Metastatic Lung Carcinoma in the Adrenal Gland (tissue), 1 donor: ENCODE results near the genes SYNE3 and GLRX5.

GRCh38 chr14:94322496-94323098, 539 bp downstream of the SERPINA6 start:
- PRO-cap, result no peak

GRCh38 chr14:94392055-94393137, 4.0 kb upstream of the SERPINA1 start:
- PRO-cap, result no peak

- PRO-cap, result no peak
Observed at GRCh38 chr14:94486613-94486890, 10.6 kb upstream of the SERPINA9 start.

DNA sequence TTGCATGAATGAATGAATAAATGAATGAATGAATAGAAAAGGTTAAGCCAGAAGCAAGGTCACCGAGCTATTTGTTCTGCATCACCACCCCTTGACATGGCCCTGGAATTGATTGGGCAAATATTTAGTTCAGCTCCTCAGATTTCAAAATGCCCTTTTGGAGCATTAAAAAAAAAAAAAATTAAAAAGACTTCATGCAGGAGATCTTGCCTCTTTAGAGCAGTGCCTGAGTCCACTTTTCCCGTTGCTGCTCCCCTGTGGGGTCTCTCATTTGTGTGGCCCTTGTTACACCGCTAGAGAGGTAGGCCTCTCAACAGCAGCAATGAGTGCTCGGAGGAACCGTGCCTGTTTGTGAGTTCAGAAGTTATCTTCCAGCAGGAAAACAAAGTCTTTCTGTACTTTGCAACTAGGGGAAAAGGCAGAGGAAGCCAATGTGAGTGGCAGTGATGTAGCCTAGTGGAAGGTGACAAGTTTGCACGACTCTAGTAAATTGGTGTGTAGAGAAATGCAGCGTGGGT, 8.3 kb upstream of the SERPINA5 start:
- PRO-cap, result no peak

GRCh38 chr14:95137826-95138256, 19.5 kb downstream of the DICER1 start:
- PRO-cap, result no peak

DNA sequence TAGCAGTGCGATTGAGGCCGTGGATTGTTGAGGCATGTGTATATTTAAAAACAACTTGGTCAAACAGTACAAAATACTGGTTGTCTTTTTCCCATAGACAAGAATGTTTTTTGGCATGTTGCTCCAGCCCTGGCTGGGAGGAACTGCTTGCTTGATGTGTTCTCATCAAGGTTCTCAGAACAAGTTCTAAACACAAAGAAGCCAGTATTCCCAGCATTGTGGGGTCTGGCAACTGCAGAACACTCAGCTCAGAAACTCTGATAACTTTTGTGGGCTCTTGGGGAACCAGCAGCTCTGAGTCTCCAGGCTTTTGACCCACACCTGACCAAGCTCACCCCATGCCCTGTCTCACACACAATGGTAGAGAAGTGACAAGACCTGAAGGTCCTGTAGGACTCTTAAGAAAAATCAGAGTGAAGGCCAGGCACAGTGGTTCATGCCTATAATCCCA, 27.1 kb upstream of the DICER1 start:
- PRO-cap, result no peak

GRCh38 chr14:95190844-95191866, 33.8 kb upstream of the DICER1 start:
- PRO-cap, result no peak

DNA sequence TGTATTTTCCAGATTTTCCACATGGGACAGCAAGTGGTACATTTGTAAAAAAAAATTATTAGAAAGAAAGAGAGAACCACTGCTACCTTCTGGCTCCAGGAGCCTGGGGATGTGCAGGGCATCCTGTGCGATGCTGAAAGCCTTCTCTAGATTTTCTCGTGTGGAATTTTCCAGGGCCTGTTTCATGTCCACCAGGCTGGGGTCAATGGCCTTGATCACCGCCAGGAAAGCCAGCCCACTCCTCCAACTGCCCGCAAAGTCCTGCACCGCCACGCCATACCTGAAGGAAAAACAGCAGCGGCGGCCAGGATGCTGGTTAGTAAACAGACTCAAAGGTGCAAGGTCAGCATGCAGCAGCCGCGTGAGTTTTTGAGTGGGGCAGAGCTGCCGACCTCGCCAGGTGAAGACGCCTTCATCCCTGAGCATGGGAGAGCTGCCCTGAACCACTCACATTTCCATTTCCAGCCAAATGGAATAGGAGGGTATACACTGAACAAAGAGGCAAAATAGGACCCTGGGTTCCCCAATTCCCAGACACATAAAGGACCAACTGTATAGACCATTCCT, 53.4 kb upstream of the DICER1 start:
- PRO-cap, result no peak

DNA sequence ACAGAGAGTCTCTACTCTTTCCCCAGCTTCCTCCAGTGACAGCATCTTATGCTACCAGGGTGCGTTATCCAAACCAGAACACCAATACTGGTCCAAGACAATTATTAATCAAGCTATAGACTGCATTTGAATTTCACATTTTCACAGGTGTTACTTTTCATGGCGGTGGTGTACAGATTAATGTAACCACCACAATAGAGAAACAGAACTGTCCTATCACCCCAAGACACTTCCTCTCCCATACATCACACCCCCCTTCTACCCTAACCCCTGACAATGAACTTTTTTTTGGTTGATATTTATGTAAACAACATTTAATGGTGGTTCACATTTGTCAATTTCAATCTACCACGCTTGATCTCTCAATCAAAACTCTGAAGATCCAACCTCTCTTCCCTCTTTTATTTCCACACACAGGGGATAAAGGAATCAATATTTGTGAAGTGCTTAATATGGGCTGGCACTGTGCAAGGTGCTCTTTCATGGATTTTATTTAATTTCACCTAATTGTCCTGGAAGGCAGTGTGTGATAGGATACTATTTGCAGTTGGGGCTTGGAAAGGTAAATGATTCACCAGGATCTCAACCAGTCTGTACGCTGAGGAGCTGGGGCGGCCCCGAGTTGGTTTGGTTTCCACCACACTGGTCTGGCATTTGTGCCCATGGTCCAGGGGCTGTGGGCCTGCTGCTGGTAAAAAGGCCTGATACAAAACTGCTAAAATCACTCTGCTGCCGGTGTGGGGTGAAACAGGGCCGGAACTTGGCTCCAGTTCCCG, 54.6 kb upstream of the DICER1 start:
- PRO-cap, result no peak

- PRO-cap, result no peak
Observed at GRCh38 chr14:95234454-95235108, 77.3 kb upstream of the DICER1 start.

GRCh38 chr14:95256029-95256620, 63.6 kb downstream of the CLMN start:
- PRO-cap, result no peak

GRCh38 chr14:95308704-95309896, 10.6 kb downstream of the CLMN start:
- PRO-cap, result no peak

- PRO-cap, result no peak
Observed at GRCh38 chr14:95389494-95390227, 70.0 kb upstream of the CLMN start.

GRCh38 chr14:95408317-95408999, 88.8 kb upstream of the CLMN start:
- PRO-cap, result no peak

DNA sequence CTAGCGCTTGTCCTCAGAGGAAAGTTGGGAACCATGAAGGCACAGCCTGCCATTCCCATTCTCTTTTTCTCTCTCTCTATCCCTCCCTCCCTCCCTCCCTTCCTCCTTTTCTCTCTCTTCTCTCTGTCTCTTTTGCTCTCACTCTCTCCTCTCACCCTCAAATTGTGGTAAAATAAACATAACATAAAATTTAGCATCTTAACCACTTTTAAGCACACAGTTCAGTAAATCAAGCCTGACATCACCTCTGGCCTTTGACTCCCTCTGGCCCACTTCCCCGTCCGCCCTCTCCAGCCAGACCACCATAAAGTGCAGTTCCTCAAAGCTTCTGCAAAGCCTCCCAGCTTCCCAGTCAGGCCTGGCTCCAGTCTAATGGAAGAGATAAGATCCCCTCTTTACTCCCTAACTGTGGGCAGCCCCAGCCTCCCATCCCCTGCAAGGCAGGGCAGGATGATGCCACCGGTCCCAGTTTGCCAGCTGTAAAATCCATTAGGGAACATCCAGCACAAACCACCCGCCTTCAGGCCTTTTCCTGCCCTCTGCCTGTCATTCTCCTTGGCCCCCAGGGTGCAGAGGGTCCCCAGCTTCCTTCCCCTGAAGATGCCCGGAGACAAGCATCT, 93.5 kb upstream of the CLMN start:
- PRO-cap, result no peak

DNA sequence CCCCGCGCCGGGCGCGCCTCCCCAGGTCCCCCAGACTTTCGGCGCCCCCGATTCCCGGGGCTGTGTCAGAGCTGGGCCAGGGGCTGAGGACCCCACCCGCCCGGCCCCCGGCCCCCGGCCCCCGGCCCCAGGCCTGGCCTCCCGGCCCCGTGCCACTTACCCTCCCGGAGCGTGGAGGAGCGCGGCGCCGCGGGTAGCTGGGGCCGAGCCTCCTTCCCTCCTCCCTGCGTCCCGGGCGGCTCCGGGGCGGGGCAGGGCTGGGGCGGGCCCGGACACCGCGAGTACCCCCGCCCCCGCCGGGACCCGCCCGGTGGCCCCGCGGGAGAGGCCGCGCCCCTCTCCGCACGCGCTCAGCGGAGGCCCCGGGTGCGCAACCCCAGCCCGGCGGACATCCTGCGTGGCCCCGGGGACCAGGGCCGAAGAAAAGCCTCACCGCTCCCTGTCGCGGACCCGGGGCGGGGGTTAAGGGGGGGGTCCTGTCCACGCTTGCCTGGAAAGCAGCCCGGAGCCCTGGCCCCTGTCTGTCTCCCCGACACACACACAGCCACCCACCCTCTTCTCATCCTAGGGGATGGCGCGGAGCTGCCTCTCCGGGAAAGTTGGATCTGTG, at the start of gene SYNE3:
TSS of gene SYNE3 (minus strand) at position 215 of the 610 bp plus-strand sequence.
- PRO-cap, result bidirectional peak, plus-strand start at position 353 of the sequence, minus-strand start at position 215 of the sequence

- PRO-cap, result no peak
Observed at GRCh38 chr14:95533193-95534169, 1.4 kb upstream of the GLRX5 start.

GRCh38 chr14:95534891-95535535, at the start of gene GLRX5:
Gene GLRX5, plus strand, starts transcription at chr14:95535050.
- PRO-cap, result bidirectional peak, plus-strand start at chr14:95535050, minus-strand start at chr14:95534624

GRCh38 chr14:96117047-96117653, 78.0 kb downstream of the C14orf132 start:
- PRO-cap, result no peak

DNA sequence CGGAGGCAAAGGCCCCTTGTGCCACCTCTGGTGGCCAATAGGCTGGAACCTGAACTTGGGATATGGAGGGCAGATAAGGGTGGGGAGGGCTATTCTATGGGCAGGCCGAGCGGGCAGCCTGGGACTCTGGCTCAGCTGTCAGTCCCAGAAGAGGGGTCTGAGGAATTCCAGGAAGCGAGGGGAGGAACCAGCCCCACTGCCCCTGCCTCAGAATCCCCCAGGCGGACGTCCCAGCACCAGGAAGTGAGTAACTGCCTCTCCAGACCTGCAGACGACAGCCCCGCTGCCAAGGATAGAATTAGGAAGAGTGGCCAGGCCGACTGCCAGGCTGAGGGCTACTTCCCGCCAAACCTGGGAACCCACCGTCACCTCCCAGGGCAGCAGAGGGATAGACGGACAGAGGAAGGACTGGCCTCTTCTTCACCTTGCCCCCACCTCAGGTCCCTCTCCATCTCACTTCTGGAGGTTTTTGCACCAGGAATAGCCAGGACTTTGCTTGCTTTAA, 6.7 kb upstream of the BDKRB2 start:
- PRO-cap, result no peak